ENCODE measurements around the gene CLYBL.

DNA sequence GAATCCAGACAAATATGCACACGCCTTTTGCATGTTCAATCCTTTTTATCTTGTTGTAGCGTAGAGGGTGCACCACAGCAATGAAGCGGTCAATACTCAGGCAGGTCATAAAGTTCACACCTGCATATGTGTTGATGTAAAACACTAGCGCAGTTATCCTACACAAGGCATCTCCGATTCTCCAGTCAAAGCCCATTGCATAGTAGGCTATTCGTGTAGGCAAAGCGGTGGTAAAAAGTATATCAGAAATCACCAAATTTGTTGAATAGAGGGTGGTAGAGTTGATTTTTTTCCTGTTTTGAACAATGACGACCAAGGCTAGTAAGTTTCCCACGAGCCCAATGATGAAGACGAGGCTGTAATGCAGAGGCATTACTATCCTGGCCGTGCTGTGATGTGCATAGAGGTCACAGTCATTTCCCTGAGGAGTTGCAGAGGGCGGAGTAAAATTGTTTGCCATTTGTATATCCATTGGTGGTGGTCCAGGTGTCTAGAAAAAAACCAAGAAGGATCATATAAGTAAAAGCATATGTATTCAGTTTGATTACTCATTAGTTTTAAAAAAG is 11.4 kb downstream of the GPR183 start:
- PRO-cap = no peak

DNA sequence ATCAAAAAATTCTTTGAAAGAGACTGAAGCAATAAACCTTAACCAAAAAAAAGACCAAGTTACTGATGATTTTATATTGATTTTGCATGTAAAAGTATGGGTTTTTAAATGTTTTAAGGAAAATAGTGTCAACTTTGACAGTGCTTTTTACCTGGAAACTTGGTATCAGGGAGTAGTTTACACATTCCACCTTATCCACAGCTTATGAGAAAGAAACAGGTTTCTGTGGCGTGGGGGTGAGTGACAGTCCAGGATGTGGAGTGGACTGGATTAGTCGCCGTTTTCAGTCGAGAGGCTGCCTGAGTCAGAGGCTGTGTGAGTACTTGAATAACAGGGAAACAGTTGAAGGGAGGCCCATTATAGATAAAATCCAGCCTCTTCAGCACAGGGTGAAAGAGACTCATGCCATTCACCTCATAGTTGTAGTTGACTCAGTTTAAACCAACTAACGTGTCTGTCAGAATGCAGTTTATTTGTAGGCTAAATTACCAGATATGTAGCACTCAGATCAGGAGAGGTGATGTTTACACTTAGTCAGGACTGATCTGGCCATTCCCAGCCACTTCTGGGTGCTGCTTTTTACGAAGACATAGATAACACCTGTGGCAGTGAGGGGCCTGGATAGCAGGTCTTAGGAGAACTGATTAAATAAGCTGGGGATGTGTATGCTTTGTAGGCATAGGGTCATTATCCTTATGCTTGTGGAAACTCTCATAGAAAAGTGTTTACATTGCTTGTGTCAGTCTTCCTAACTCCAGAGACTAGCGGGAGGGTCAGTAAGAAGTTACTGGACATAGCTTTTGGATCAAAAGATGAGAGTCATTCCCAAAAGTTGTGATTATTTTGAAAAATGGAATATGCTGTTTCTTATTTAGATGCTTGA is 708 bp upstream of the GPR183 start:
- PRO-cap = no peak

- PRO-cap = no peak
Measured at GRCh38 chr13:99358527-99359223, 51.5 kb upstream of the GPR183 start.

- PRO-cap = no peak
Measured at GRCh38 chr13:99383922-99384390, 76.8 kb upstream of the GPR183 start.

DNA sequence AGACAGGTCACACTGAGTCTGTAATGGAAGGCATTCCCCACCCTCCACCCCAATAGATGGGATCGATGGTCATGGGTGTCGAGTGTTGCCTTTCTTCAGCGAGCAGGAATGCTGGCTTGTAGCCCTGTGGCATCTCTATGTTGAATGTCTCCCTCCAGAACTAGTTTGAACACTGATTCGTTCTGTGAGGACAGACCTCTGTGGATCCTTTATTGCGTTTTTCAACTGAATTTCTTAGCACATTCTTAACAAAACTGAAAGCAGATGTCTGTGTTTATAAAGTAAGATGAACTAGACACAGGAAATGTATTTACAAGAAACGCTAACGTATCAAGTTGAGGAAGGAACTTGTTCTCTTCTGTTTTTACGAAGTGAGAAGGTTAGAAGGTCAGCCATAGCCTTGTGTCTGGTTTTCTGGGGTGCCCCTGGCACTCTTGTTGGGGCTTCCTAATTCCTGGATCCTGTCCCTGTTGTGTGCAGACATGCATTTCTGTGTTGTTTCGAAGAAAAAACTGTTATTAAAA is 36.8 kb upstream of the TM9SF2 start:
- PRO-cap = no peak

DNA sequence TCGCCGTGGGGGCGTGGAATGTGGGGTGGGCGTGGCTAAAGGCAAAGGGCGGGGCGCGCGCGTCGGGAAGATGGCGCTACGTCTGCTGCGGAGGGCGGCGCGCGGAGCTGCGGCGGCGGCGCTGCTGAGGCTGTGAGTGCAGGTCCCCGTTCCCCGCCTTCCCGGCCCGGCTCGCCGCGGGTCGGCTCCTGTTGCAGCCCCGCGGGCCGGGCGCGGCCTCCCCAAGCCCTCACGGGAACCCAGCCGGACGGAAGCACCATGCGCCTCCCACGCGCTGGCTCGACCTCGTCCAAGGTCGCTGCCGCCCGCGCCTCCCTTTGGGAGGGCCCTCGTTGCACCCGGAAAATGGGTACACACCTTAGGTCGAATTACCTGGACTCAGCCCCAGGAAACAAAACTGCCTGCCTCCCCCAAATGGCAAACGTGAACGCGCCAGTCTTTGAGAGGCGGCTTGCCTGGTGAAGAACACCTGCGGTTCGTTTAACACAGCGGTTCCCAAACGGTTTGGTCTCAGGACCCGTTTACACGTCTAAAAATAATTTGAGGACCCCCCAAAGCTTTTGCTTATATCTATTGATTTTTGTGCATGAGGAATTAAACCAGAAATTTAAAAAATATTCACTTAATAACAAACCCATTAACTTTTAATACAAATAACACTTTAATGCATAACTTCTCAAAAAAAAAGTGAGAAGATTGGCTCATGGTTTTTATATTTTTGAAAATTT is at the start of gene CLYBL:
TSS of gene CLYBL (plus strand) at position 65 of the 728 bp plus-strand sequence.
- PRO-cap = bidirectional peak, plus-strand start at position 44 of the sequence, minus-strand start outside the sequence

DNA sequence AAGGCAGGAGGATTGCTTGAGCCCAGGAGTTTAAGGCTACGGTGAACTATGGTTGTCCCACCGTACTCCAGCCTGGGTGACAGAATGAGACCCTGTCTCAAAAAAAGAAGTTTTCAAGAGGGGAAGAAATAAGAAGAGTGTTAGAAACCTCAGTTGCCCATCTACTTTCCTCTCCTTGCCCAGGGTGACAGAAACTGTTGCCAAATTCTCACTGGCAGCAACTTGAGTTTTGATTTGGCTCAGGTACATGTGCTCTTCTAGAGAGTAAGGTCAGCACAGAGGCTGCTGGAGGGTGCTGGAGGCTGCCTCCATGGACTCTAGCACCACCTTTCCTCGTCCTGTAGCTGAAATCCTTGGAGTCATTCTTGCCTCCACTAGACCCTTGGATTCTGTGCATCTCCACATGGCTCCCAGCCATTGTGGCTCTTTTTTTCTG is 43.9 kb downstream of the CLYBL start:
- PRO-cap = no peak

DNA sequence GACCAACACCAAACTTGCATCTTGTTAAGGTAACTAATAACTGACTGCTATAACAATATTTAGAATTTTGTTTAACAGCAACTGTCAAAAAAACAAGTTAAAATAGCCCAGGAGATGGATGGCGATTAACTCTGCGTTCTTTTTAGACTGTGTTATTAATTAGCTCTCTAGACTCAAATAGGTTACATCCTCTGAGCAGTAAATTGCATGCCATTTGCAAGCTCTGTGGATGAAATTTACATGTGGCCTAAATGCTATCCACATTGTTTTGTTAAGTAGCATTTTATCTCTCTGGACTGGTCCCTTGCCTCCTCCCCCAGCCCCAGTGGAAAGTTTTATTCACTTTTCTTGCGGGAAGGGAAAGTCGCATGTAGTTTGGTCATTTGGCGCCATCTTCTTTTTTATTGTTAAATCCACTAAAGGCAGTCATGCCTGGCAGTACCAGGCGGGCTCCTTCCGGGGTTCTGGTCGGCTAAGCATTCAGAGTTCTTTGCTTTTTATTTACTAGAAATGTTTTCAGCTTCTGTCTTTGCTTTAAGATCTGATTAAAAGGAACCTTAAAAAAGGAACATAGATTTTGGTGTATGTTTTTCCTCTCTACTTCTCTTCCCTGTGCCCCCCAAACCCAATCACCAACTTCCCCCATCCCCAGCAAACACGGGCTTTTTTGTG is 83.4 kb downstream of the CLYBL start:
- PRO-cap = no peak

GRCh38 chr13:99956817-99957545 is 14.6 kb downstream of the ZIC5 start:
- PRO-cap = no peak

GRCh38 chr13:99958380-99959223 is 13.0 kb downstream of the ZIC5 start:
- PRO-cap = no peak

DNA sequence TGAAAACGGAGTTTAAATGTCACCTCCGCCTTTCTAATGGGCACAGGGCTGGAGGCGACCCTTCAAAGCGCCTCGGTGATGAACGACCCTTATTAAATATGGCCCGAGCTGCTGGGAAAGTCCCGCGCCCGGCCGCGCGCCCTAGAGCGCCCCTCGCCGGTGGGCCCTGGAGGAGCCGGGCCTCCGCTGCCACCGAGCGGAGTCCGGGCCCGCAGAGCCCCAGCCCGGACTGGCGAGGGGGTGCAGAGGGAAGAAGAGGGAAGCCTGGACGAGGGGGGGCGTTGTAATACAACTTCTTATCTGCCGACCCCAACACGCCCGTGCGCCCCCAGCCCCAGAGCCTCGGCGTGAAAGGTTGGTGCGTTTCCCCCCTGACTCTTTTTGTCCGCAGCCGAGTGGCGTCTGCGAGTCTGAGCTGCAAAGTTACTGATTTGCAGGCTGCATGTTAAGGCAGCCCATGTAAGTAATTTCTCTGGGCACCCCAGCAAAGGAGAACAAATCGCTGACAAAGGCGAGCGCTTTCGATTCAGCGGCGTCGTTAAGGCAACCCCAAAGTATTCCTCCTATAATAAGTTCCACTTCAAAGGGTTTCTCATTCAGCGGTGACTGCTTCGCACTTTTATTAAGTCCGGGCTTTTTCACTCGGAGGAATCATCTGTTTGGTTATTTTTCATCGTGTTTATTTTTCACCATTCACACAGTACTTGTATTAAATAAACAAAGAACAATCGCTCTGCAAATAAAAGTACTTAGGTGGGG is 11.8 kb downstream of the ZIC5 start:
- PRO-cap = no peak

DNA sequence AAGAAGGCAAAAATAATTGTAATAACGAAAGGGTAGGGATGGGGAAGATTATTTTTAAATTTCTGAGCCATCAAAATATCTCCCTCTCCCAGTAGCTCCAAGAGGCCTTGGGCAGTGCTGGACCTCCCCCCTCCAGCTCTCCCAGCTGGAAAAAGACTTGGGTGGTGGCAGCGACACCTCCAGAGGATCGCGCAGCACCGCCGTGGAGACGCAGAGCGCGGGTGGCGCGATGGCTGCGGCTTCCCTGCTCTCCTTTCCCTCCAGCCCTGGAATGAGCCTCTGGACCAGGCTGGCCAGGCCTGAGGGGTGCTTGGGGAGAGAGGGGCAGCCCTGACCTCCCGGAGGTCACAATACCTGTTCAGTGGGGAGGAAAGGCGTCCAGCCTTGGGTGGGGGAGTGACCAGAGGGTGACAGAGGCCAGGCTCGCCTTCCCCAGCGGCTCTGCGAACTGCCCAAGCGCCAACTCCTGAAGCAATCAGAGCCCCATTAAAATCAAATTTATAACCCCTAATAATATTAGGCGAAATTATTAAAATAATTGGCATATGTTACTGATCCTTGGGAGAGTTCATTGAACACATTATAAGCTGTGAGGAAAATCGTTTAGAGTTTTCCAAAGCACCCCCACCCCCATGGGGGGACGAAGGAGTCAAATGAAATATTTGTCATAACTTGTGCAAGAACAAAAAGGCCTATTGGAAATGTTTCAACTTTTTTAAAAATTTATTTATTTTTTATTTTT is 6.2 kb downstream of the ZIC2 start:
- PRO-cap = no peak

DNA sequence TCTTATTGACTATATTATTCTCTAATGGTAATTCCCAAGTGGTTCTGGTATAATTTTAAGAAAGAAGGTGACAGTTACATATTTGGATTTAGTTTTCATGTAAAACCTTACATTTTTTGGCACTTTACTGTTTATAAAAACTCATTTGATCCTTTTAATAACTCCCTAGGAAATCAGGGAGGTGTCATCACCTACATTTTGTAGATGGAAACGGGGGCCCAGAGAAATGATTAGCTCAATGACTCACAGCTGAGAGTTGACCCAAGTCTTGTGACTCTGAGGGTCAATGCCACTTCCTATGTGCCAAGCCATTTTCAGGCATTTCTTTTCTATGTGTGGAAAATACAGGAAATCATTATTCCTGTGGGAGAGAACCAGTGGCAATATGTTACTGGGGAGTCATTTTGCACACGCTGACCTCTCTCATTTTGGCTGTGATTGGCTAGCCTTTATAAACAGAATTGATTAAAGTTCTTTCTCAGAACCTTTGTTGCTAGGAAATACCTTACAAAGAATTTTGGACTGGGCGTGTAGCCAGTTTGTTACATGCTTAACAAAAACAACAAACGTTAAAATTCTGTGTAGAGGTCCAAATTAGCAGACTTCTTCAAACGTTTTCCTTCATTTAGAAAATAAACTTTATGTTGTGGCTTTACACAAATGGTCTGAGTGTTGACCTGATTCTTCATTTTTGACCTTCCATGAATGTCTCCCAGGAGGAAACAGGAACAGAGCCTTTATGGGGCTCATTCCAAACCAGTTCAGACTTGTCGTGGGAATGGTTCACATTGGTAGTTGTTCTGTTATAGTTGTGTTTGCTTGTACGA is 11.3 kb downstream of the PCCA start:
- PRO-cap = no peak

DNA sequence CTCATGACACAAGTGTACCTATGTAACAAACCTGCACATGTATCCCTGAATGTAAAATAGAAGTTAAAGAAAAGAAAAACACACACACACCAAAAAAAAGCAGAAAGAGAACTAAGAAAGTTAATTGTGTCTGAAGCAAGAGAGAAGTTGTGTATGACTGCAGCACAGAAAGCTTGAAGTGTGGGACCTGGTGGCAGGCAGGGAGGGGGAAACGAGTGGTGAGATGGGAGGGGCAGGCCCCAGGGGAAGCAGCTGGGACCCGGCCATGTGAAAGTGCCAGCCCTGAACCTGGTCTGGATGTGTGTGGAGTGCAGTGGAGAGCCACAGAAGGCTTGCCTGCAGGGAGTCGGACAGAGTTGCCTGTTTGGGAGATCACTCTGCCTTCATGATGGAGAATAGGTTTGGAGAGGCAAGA is 199.0 kb downstream of the GGACT start:
- PRO-cap = no peak

DNA sequence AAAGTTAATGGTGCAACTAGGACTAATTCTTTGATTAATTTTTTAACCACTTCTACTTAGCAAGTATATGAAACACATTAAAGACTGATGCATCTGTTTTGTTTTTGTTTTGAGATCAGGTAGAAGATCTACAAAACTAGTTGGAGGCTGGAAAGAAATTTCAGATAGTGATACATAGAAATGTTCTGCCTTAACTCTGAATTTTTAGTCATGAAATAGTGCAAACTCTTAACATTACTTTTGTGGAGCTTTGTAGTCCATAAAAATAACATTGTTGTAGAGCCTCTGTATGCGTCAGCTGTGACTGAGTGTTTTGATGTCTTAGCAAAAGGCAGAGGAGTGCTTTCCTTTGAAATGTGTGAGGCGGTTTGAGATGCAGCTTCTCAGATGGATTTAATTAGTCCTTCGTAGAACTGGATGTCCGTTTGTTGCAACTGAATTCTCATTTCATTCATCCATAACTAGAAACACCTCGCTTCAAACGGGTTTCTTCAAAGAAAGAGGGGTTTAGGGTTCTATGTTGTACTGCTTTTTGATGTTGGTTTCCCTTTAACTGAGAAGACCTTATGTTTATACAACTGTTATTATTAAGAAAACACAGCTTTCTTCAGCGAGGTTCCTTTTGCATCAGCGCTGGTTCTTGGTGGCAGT is 194.7 kb downstream of the GGACT start:
- PRO-cap = no peak

GRCh38 chr13:100515371-100515972 is 73.1 kb downstream of the GGACT start:
- PRO-cap = no peak

DNA sequence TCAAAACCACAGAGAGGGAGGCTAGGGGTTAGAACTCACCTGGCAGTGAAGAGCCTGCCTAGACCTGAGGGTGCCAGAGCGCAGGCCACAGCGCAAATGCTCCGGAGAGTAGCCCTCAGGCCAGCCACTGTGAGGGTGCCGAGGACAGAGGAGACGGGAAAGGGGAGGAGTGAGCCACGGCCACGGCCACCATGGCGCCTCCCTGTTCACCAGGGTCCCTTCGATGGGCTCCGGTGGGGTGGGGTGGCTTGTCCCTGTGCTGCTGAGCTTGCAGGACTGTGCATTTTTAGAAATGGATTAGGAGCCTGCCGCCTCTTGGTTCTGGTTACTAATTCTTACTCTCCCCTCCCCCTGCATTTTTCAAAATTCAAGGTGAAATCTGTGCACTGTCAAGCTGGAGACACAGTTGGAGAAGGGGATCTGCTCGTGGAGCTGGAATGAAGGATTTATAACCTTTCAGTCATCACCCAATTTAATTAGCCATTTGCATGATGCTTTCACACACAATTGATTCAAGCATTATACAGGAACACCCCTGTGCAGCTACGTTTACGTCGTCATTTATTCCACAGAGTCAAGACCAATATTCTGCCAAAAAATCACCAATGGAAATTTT is 58.8 kb downstream of the GGACT start:
- PRO-cap = no peak

DNA sequence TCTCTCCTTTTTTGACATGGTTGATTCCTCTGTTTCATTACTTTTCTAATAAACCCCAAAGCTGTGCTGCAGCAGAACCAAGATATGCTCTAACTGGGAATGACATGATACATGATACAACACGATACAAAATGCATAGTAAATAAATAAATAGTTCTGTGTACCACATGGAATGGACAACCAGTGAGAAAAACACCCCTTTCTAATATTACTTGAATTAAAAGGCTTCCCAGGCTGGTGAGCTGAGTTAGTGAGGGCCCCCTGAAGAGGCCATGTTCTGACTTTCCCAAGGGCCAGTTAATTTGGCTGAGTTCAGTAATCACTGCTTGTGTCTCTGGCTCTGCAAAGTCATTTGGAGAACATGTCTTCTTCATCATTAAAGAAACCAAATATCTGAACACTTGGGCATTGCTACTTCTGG is 203.1 kb upstream of the TMTC4 start:
- PRO-cap = no peak

- PRO-cap = no peak
Measured at GRCh38 chr13:101455882-101456380, 3.5 kb downstream of the ITGBL1 start.

- PRO-cap = no peak
Measured at GRCh38 chr13:101576563-101576878, 124.0 kb downstream of the ITGBL1 start.